Endothelial cell of umbilical vein (primary cell): ENCODE data around the genes SPAG9, NME2 and MBTD1.

DNA sequence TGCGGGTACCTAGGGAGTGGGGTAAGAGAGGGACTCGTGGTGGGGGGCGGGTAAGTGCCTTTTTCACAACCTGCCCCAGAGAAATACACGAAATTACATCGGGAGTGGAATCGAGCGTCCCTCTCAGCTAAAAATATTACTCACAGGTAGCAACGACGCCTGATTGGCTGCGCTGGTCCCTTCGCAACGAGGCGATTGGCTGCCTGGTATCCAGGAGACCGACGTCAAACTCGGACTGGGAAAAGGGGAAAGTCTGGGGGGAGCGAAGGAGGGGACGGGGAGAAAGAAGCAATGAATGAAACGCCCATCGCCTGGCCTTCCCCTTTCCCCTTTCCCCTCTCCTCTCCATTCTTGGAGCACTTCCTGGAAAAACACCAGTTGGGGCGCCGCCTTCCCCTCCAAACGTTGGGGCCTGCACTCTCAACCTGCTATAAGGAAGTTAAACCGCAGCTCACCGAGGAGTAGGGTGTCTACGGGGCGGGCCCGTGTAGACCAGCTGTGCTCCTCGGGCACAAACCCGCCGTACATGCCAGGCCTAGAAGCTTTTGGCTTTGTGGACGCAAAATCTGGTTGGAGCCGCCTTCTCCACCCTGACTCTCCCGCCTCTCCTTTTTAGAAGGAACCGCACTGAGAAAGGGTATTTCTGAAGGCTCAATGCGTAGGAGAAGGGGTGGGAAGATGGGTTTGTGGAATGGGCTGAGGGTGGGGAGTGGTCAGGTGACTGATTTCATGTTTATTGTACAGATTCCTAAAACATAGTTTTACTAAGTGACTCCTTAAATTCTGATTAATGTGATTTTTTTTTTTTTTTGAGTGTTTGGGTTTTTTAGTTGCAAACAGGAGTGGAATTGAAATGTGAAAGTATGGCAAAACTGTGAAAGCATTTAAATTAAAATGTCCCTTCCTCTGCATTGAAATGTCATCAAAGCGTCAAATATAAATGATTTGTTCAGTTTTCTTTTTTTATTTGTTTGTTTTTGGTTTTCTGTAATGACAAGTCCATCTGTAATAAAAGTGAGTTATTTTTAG lies 1.5 kb upstream of the TOB1 start:
- PRO-cap, result bidirectional peak, plus-strand start at position 377 of the sequence, minus-strand start at position 85 of the sequence
CAGE:
- cytosol, long polyA minus RNA, result no peak
- cytosol, long polyA plus RNA, result no peak
- long polyA plus RNA, result no peak
- nucleus, long polyA minus RNA, result no peak
- nucleus, long polyA plus RNA, result no peak

GRCh38 chr17:50884374-50884960 lies 18.3 kb upstream of the TOB1 start:
- PRO-cap, result no peak
CAGE:
- cytosol, long polyA minus RNA, result no peak
- cytosol, long polyA plus RNA, result no peak
- long polyA plus RNA, result no peak
- nucleus, long polyA minus RNA, result no peak
- nucleus, long polyA plus RNA, result no peak

- PRO-cap, result no peak
CAGE:
- cytosol, long polyA minus RNA, result no peak
- cytosol, long polyA plus RNA, result no peak
- long polyA plus RNA, result no peak
- nucleus, long polyA minus RNA, result no peak
- nucleus, long polyA plus RNA, result no peak
Measured at GRCh38 chr17:50903609-50904988, 37.9 kb upstream of the TOB1 start.

DNA sequence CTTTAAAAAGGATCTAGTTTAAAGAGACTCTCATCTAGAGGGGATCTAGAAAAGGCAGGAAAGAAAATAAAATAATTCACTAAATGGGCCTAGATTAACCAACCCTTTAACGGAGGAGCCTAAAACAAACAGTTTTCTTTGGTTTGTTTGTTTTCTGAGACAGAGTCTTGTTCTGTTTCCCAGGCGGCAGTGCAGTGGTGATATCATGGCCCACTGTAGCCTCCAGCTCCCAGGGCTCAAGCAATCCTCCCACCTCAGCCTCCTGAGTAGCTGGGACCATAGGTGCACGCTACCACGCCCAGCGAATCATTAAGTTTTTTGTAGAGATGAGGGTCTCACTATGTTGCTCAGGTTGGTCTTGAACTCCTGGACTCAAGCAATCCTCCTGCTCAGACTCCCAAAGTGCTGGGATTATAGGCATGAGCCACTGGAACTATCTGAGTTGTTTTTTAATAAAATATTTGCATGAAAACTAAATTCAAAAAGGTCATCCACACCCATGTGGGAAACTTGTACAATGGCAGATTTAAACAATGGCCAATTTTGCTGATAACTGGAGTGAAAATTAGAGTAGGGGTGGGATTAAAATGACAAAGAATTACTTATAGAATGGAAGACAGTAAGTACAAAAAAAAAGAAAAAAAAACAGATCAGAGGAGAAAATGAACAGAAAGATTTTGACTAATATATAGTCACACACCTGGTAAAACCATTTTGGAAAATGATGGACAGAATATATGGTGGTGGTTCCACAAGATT lies 122.4 kb upstream of the TOB1 start:
- PRO-cap, result no peak
CAGE:
- cytosol, long polyA minus RNA, result no peak
- cytosol, long polyA plus RNA, result no peak
- long polyA plus RNA, result no peak
- nucleus, long polyA minus RNA, result no peak
- nucleus, long polyA plus RNA, result no peak

GRCh38 chr17:51120295-51120926 lies at the start of gene SPAG9:
Gene SPAG9, minus strand, starts transcription at chr17:51120868.
- PRO-cap, result bidirectional peak, plus-strand start at chr17:51121017, minus-strand start at chr17:51120865
CAGE:
- cytosol, long polyA minus RNA, result start-site peak on the minus strand at chr17:51120752-51120850, 28 reads
- cytosol, long polyA plus RNA, result start-site peak on the minus strand at chr17:51120492-51120895, 79 and 47 reads in 2 replicates
- long polyA plus RNA, result start-site peak on the minus strand at chr17:51120483-51120878, 276 and 67 reads in 2 replicates
- nucleus, long polyA minus RNA, result start-site peak on the minus strand at chr17:51120375-51120388, 111 reads; start-site peak on the minus strand at chr17:51120521-51120667, 177 reads; start-site peak on the minus strand at chr17:51120766-51120778, 30 reads; start-site peak on the minus strand at chr17:51120838-51120853, 48 reads
- nucleus, long polyA plus RNA, result no peak

GRCh38 chr17:51166112-51167006 lies at the start of gene NME2:
Gene NME2, plus strand, starts transcription at chr17:51166411.
- PRO-cap, result bidirectional peak, plus-strand start at chr17:51166411, minus-strand start at chr17:51166302; bidirectional peak, plus-strand start at chr17:51166668, minus-strand start at chr17:51166665
CAGE:
- cytosol, long polyA minus RNA, result start-site peak on the plus strand at chr17:51166404-51166462, 221 reads; start-site peak on the plus strand at chr17:51166730-51166764, 84 reads
- cytosol, long polyA plus RNA, result start-site peak on the plus strand at chr17:51166403-51166536, 2,980 and 2,835 reads in 2 replicates; start-site peak on the plus strand at chr17:51166738-51166815, 467 and 568 reads in 2 replicates
- long polyA plus RNA, result start-site peak on the plus strand at chr17:51166399-51166526, 2,044 and 1,558 reads in 2 replicates; start-site peak on the plus strand at chr17:51166732-51166815, 496 and 323 reads in 2 replicates
- nucleus, long polyA minus RNA, result no peak
- nucleus, long polyA plus RNA, result no peak

DNA sequence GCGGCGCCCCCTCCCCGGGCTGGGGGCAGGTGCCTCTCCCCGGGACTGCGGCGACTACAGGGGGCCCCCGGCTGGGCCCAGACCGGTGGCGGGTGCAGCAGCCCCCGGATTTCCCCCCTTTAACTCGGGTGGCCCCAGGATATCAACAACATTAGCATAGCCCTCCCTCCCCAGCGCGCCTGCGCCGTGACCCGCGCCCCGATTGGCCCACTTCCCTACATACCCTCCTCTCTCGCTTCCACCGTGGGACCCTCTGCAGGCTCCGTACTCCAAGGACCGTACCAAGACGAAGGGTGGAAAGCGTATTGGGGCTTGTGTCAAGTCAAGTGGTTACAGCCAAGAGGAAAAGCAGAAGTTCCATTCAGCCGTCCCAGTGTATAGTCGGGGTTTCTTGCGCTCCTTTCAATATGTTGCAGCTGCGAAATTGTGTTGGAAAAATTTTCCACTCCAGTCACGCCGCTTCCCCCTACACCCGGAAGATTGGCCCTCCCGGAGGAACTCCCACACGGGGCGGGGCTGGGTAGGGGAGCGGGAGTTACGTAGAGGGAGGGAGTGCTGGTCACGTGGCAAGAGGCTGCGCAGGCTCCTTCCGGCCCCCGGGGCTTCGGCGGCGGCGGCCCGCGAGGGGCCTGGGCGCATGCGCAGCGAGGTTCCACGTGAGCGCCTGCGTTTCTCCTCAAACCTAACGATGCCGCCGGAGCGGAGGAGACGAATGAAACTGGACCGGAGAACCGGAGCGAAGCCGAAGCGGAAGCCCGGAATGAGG lies at the start of gene MBTD1:
TSS of gene MBTD1 (minus strand) at position 153 of the 766 bp plus-strand sequence.
- PRO-cap, result bidirectional peak, plus-strand start at position 235 of the sequence, minus-strand start outside the sequence; bidirectional peak, plus-strand start at position 657 of the sequence, minus-strand start at position 503 of the sequence
CAGE:
- cytosol, long polyA minus RNA, result start-site peak on the minus strand centred at position 161 of the sequence, 29 bp wide, 125 reads
- cytosol, long polyA plus RNA, result no peak
- long polyA plus RNA, result start-site peak on the plus strand centred at position 658 of the sequence, 57 bp wide, 236 and 226 reads in 2 replicates
- nucleus, long polyA minus RNA, result start-site peak on the minus strand centred at position 157 of the sequence, 73 bp wide, 900 reads; start-site peak on the plus strand centred at position 644 of the sequence, 28 bp wide, 245 reads
- nucleus, long polyA plus RNA, result start-site peak on the minus strand centred at position 149 of the sequence, 47 bp wide, 228 and 131 reads in 2 replicates

DNA sequence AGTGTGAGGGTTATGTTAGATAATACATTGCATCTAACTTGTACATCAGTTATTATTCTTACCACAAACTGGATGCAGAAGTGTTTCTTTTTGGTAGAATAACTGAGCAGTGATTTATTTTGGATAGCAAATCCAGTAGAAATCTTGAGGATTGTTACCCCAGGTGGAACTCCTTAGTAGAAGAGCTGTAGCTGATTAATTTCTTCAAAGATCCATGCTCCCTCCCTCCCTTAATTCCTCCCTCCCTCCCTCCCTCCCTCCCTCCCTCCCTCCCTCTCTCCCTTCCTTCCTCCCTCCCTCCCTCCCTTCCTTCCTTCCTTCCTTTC lies 337.8 kb downstream of the CA10 start:
- PRO-cap, result no peak
CAGE:
- cytosol, long polyA minus RNA, result no peak
- cytosol, long polyA plus RNA, result no peak
- long polyA plus RNA, result no peak
- nucleus, long polyA minus RNA, result no peak
- nucleus, long polyA plus RNA, result no peak

GRCh38 chr17:52409285-52409942 lies 250.9 kb upstream of the CA10 start:
- PRO-cap, result no peak
CAGE:
- cytosol, long polyA minus RNA, result no peak
- cytosol, long polyA plus RNA, result no peak
- long polyA plus RNA, result no peak
- nucleus, long polyA minus RNA, result no peak
- nucleus, long polyA plus RNA, result no peak

GRCh38 chr17:52828669-52829139 lies 670.2 kb upstream of the CA10 start:
- PRO-cap, result no peak
CAGE:
- cytosol, long polyA minus RNA, result no peak
- cytosol, long polyA plus RNA, result no peak
- long polyA plus RNA, result no peak
- nucleus, long polyA minus RNA, result no peak
- nucleus, long polyA plus RNA, result no peak

DNA sequence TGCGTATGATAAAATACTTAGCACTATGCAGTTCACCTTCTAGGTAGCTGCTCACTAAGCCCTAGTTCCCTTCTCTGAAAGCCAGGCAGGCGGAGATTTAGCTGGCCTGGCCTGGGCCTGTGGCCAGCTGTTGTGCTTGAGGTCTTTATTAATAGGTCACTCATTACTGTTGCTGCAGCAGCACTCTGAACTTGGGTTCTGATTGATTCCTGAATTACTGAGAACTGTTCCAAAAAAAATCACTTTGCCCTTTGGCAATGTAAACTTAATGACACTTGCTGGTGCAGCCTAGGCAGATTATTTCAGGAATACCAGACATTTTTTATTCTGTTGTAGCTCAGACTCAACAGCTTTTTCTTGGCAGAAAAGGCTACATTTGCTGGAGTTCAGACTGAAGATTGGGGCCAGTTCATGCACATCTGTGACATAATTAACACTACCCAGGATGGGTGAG lies 2.7 kb downstream of the TOM1L1 start:
- PRO-cap, result no peak
CAGE:
- cytosol, long polyA minus RNA, result no peak
- cytosol, long polyA plus RNA, result no peak
- long polyA plus RNA, result no peak
- nucleus, long polyA minus RNA, result no peak
- nucleus, long polyA plus RNA, result no peak

DNA sequence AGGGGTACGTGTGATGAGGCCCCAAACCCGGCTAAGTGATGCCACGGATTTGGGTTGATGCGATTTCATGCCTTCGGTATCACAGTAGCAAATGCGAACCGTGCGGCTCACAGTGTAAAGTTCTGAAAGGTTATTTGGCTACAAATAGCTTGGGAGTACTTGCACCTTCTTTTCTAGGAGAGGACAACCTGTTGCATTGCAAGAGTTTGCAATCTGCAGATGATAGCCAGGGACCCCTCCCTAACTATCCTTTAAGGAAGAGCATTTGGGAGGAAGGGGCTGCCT lies 1.5 kb downstream of the HLF start:
- PRO-cap, result no peak
CAGE:
- cytosol, long polyA minus RNA, result no peak
- cytosol, long polyA plus RNA, result no peak
- long polyA plus RNA, result no peak
- nucleus, long polyA minus RNA, result no peak
- nucleus, long polyA plus RNA, result no peak

DNA sequence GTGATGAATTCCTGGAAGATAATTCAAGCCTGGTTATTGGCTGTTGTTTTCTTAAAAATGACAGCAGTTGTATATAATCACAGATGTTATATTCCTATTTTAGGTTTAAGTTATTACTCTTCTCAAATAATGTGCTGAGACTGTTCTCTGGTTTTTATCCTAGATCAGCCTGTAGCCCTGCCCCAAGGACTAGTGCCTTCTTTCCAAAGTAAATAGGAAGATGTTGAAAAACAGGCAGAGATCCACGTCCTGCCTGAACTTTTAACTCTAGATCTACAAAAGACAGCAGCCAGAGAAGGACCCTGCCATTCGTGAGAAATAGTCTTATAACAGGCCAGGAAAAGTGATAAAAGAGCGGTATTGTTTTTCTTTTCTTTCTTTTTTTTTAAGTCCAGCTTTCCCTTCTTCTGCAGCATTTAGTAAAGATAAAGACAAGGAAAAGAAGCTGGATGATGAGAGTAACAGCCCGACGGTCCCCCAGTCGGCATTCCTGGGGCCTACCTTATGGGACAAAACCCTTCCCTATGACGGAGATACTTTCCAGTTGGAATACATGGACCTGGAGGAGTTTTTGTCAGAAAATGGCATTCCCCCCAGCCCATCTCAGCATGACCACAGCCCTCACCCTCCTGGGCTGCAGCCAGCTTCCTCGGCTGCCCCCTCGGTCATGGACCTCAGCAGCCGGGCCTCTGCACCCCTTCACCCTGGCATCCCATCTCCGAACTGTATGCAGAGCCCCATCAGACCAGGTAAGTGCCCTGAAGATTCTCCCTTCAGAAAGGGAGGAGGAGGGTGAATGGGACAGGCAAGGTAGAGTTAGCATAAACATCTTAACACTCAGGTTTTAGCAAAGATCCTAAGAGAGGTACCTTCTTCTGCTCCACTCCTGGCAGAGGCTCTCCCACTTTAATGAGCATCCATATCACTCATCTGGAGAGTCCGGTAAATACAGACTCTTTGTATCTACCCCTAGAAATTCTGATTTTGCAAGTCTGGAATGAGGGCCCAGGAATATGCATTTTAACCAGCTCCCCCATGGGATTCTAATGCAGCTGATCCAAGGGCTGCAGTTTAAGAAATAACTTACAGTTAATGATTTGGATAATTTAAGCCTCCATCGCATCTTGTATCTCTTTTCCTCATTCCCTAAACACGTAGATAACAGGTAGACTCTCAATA lies 3.0 kb downstream of the HLF start:
- PRO-cap, result no peak
CAGE:
- cytosol, long polyA minus RNA, result no peak
- cytosol, long polyA plus RNA, result no peak
- long polyA plus RNA, result no peak
- nucleus, long polyA minus RNA, result no peak
- nucleus, long polyA plus RNA, result no peak

GRCh38 chr17:55268779-55269649 lies 4.3 kb downstream of the HLF start:
- PRO-cap, result no peak
CAGE:
- cytosol, long polyA minus RNA, result no peak
- cytosol, long polyA plus RNA, result no peak
- long polyA plus RNA, result no peak
- nucleus, long polyA minus RNA, result no peak
- nucleus, long polyA plus RNA, result no peak

- PRO-cap, result no peak
CAGE:
- cytosol, long polyA minus RNA, result no peak
- cytosol, long polyA plus RNA, result no peak
- long polyA plus RNA, result no peak
- nucleus, long polyA minus RNA, result no peak
- nucleus, long polyA plus RNA, result no peak
Measured at GRCh38 chr17:55284071-55285226, 19.7 kb downstream of the HLF start.

DNA sequence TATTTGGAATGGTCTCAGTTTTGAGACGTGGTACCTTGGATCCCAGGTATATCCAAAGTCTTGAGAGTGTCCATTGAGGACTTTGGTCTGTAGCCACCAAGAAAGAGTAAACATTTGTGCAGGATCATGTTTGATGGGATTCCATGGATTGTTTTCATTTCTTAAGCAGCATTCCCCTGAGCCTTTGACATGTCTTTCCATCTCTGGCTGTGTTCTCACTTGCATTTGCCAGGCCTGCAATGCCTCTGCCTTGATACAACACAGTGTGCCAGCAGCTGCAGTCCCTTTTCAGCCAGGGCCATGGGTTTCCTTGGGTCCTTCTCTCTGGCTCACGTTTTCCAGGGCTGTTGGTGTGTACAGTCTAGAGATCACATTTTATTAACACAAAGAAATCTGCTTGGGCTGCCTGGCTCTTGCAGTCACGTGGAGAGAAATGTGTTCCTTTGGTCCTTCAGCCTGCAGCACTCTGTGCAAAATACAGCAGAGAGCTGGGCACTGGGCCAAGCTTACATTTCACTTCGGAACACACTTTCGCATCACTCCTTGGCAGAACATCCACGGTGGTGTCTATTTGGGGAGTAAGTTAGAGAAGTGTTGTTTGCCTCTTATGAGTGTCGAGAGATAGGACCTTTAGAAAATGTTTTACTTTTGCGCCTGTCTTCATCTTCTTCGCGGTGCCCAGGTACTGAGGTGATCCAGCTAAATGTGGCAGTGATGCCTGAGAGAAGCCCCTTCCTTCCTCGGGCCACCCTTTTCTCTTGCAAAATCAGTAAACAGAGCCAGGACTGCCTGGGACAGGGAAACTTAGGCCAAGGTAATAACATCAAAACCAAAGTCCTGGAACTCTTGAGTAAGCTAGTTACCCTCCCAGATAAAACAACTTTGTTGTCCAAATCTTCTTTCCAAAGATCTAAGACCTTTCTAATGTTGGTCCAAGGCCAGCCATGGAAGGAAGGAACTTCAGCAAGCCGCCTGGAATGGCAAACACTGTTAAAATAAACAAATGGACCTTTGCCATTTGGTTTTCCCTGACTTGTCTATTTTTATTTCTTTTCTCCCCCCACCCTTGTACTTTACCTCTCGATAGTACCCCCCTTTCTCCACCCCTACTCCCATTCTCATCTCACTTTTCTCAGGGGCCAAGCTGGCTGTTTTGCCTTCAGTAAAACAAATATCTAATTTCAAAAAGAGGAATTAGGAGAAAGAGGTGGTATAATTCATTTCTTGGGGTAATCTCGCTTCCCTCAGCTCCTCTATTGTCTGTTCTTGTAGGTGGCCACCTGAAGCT lies 20.9 kb downstream of the HLF start:
- PRO-cap, result no peak
CAGE:
- cytosol, long polyA minus RNA, result no peak
- cytosol, long polyA plus RNA, result no peak
- long polyA plus RNA, result no peak
- nucleus, long polyA minus RNA, result no peak
- nucleus, long polyA plus RNA, result no peak

DNA sequence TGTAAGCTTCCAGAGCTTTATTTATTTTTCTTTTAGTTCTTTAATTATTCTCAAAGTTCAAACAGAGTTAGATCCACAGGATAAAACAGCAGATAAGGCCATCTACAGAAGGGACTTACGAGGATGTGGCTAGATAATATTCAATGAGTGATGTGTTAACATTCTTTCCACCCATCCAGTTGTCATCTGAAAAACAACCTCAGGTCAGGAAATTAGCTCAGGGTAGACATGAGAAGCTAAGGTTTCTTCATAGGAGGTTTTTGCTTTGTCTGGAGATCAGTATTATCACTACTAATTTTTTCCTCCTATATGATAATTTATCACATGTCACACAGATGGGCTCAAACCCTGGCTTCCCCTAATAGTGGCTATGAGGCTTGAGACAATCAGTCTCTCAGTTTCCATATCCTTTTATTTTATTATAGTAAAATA lies 25.3 kb upstream of the MMD start:
- PRO-cap, result no peak
CAGE:
- cytosol, long polyA minus RNA, result no peak
- cytosol, long polyA plus RNA, result no peak
- long polyA plus RNA, result no peak
- nucleus, long polyA minus RNA, result no peak
- nucleus, long polyA plus RNA, result no peak

DNA sequence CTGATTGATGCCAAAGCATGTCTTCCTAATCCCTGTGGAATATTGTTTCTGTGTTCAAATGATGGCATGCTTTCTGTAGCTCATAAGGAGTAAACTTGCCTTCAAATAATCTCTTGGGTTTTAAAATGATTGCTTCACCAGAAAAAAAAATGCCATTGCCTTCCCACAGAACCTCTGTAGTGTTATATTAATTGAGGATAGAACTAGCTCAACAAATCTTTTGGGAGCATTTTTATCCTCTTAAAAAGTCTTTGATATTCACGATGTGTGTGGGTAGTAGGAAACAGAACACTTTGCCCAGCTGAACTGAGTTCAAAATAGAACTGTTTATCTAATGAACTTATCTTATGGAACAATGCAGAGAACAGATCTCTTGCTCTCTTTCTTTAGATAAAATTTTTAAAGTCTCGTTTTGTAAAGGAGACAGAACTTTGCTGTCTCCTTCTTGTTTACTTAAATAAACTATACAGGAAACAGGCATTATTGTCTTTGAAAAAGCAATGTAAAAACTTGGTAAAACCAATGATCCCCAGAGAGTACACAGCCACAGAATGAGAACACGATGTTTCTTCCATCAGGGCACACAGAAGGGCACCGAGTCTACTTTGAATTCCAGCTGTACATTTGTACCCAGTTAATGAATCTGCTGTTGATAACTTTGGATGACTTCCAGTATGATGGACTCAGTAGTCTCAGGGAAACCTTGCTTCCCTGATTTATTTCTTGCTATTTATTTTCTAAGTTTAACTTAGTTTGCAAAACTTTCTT lies 8.0 kb upstream of the TMEM100 start:
- PRO-cap, result no peak
CAGE:
- cytosol, long polyA minus RNA, result no peak
- cytosol, long polyA plus RNA, result no peak
- long polyA plus RNA, result no peak
- nucleus, long polyA minus RNA, result no peak
- nucleus, long polyA plus RNA, result no peak

GRCh38 chr17:56034014-56034682 lies 119.1 kb upstream of the ANKFN1 start:
- PRO-cap, result no peak
CAGE:
- cytosol, long polyA minus RNA, result no peak
- cytosol, long polyA plus RNA, result no peak
- long polyA plus RNA, result no peak
- nucleus, long polyA minus RNA, result no peak
- nucleus, long polyA plus RNA, result no peak

- PRO-cap, result no peak
CAGE:
- cytosol, long polyA minus RNA, result no peak
- cytosol, long polyA plus RNA, result no peak
- long polyA plus RNA, result no peak
- nucleus, long polyA minus RNA, result no peak
- nucleus, long polyA plus RNA, result no peak
Measured at GRCh38 chr17:56412524-56412914, 181.0 kb upstream of the NOG start.